ENCODE measurements around the genes MEGF9 and PSMD5.

GRCh38 chr9:115474745-115475292 is 356.9 kb upstream of the TNC start:
- PRO-cap, 2 experiments, result no peak in any of the 2 experiments

- PRO-cap, 2 experiments, result no peak in any of the 2 experiments
Observed at GRCh38 chr9:115475545-115476029, 357.6 kb upstream of the TNC start.

- PRO-cap, 2 experiments, result no peak in any of the 2 experiments
Observed at GRCh38 chr9:115591543-115592081, 473.7 kb upstream of the TNC start.

GRCh38 chr9:116153981-116154275 is 337 bp downstream of the PAPPA start:
- PRO-cap, 2 experiments, result no peak in any of the 2 experiments

DNA sequence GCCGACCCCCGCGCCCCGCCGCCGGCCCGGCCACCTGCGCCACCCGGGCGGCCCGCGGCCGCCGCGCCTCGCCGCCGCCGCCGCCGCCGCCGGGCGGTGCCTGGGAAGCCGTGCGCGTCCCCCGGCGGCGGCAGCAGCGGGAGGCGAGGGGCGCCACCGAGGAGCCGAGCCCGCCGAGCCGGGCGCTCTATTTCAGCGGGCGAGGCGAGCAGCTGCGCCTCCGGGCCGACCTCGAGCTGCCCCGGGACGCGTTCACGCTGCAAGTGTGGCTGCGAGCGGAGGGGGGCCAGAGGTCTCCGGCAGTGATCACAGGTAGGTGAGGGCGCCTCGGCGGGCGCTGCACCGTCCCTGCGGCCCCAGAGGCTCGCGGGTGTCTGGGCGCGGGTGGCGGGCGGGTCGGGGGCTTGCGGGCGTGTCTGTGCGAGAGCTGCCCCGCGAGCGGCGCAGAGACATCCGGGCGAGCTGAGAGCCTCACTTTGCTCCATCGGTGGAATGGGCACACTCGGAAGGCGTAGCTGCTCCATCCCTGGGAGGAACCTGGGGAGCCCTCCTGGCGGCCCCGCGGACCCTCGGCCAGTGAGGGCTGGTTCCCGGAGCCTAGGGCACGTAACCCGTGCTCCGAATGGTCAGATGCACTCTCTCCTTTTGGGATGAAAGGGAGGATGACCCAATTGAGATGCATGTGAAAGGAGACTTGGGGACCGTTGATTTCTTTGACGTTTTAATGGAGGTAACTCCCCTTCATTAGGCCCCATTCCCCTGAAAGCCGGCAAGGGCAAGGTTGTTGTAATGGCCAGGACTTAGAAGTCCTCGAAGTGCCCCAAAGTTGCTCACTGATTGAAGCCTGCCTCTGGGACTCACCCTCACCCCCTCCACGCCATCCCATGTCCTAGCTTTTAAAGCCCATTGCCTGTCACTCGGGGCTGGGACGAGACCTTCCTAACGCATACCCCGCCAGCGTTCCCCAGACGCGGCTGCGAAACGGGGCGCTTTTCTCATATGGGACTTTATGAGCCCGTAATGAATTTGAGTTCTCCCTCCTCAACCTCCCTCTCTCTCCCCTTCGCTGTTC is 1.0 kb downstream of the PAPPA start:
- PRO-cap, 2 experiments, result no peak in any of the 2 experiments

- PRO-cap, 2 experiments, result no peak in any of the 2 experiments
Observed at GRCh38 chr9:116365286-116365768, 211.7 kb downstream of the PAPPA start.

GRCh38 chr9:119168917-119170019 is 200.0 kb downstream of the BRINP1 start:
- PRO-cap, 2 experiments, result no peak in any of the 2 experiments

GRCh38 chr9:119562319-119562821 is 193.1 kb upstream of the BRINP1 start:
- PRO-cap, 2 experiments, result no peak in any of the 2 experiments

GRCh38 chr9:119968905-119969449 is 599.7 kb upstream of the BRINP1 start:
- PRO-cap, 2 experiments, result no peak in any of the 2 experiments

DNA sequence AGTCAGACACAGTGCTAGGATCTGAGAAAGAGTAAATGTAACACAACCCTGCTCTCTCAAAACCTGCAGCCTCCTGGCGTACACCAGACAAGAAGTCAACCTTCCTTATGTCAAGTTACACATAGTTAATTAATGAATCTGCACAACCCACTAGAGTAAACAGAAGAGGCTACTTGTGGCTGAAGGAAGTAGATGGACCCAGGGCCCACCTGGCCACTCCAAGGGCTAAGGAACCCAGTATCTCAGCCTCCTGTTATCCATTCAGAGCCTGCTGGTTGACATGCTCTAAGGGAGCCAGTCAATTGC is 450.3 kb downstream of the CDK5RAP2 start:
- PRO-cap, 2 experiments, result peak in 1 of 2 experiments; most common minus-strand start position 72 of the sequence (in 1)

GRCh38 chr9:120353401-120353951 is 226.5 kb downstream of the CDK5RAP2 start:
- PRO-cap, 2 experiments, result no peak in any of the 2 experiments

DNA sequence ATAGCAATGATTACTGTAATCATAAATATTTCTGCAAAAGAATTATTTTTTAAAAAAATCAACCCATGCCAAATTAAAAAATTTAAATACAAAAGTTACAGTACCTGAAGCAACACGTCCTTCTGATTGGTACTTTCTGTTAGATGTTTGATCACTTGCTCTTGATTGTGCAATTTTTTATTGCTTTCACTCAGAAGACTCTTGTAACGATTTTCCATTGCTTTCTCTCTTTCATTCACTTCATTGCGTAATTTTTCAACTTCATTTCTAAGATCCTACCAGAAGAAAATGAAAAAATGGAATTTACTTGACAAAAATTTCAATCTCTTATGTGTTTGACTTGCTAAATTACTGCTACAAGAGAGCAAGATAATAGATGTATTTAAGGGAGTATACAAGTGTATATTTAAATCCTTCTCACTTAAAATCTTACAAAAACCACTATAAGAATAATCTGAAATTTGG is 88.7 kb downstream of the CDK5RAP2 start:
- PRO-cap, 2 experiments, result no peak in any of the 2 experiments

- PRO-cap, 2 experiments, result no peak in any of the 2 experiments
Observed at GRCh38 chr9:120524854-120525197, 55.1 kb downstream of the CDK5RAP2 start.

DNA sequence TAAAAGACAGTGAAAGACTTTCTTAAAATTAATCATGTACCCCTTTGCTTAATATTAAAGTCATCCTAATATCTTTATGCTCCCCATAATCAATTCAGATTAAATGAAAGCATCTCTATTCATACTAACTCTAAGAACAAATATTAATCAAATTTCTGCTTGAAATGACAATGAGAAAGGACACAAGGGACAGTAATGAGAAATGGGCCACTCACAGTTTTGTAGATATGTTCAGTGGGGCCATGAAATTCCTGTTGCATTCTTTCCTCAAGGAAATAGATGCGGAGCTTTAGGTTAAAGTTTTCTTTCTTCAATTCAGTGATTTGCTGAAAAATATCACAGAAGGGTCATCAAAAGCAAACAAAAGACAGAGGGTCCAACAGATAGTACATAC is 29.4 kb downstream of the CDK5RAP2 start:
- PRO-cap, 2 experiments, result no peak in any of the 2 experiments

GRCh38 chr9:120631791-120632227 is 51.8 kb upstream of the CDK5RAP2 start:
- PRO-cap, 2 experiments, result no peak in any of the 2 experiments

DNA sequence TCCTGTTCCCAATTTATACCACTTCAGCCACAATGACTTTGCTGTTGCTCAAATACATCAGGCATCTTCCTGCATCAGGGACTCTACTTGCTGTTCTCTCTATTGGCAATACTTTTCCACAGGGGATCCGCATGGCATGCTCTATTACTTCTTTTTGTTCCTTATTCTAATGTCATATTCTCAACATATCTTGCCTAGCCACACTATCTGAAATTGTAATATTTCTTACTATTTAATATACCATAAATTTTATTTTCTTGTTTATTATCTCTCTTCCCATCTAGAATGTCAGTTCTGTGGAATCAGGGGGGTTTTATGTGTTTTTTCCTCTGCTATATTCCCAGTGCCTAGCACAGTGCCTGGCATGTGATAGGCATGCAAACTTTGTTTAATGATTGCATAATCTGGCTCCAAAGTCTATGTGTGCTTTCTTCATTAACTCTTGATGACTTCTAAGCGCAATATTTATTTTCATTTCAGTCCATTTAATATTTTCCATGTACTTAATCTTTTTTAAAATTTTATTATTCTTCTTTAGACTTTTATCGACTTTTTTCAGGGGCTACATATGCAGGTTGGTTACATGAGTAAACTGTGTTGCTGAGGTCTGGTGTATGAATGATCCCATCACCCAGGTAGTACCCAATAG is 60.3 kb upstream of the CDK5RAP2 start:
- PRO-cap, 2 experiments, result no peak in any of the 2 experiments

GRCh38 chr9:120714141-120715111 is at the start of gene MEGF9:
Gene MEGF9 (minus strand): TSS chr9:120714470.
- PRO-cap, 2 experiments, result peak in 2 of 2 experiments; most common plus-strand start chr9:120714675 (in 1); most common minus-strand start chr9:120714470 (in 2)

- PRO-cap, 2 experiments, result no peak in any of the 2 experiments
Observed at GRCh38 chr9:120781171-120781631, 12.0 kb downstream of the FBXW2 start.

DNA sequence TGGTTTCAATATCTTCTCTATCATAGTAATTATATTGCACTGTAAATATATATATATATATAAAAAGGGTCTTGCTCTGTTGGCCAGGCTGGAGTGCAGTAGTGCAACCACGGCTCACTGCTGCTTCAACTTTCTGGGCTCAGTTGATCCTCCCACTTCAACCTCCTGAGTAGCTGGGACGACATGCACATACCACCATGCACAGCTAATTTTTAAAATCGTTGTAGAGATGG is 12.0 kb downstream of the PSMD5 start:
- PRO-cap, 2 experiments, result no peak in any of the 2 experiments

DNA sequence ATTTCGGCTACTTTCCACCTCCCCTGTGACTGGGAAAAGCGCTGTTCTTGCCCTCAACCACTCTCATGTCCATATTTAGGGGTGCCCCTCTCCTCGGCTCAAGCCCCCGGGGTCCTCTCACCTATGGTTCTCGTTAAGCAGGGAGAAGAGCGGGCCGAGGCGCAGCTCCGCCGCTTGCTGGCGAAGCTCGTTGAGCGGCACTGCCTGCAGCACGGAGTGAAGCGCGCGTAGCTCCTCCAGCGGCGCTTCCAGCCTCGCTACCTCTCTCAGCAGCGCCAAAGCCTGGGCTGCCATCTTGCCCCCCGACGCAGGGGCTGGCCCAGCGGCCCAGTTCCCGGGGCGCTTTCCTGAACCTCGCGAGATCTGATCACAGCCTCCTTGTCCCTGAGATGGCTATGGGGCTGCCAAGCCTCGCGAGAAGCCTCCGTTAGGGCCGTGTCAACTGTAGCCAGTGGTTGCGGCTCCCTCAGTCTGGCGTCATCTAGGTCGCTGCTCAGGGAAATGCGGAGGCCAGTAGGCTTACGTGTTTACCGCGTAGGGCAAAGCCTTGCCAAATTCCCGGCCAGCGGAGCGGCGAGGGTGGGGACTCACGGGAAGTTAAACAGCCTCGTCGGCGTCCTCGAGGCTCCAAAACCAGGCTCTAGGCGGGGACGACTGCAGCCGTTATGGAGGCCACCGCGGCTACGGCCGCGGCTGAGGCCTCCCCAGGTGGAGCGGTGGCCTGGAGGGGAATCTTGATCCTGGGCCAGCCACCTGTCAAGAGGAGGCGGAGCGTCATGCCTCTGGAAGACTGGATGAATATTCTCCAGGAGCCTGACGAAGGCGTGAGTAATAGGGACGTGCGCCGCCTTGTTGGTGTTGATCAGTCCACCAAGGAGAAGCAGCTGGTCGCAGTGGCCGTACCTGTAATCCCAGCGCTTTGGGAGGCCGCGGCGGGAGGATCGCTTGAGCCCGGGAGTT is at the start of gene PSMD5:
Gene PSMD5 (minus strand): TSS at position 307 of the 960 bp plus-strand sequence.
- PRO-cap, 2 experiments, result peak in 2 of 2 experiments; most common plus-strand start position 469 of the sequence (in 1); most common minus-strand start position 307 of the sequence (in 2)